Left lung (tissue), 1 donor: Measurements from ENCODE around the genes TBC1D3H, ACACA and SYNRG.

DNA sequence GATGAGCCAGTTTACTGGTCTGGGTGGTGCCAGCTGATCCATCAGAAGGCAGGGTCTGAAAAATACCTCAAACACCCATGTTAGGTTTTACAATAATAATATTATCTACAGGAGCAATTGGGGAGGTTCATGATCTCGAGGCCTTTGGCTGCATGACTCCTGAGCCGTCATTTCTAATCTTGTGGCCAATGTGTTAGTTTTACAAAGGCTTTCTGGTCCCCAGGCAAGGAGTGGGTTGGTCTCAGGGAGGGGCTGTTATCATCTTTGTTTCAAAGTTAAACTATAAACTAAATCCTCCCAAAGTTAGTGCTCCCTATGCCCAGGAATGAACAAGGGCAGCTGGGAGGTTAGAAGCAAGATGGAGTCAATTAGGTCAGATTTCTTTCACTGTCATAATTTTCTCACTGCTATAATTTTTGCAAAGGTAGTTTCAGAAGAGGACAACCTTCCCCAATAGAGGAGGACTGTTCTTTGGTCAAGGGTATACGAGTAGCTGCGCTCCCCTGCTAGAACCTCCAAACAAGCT, 9.1 kb upstream of the CCL5 start:
- PRO-cap, result no peak

GRCh38 chr17:35947095-35947610, 3.6 kb upstream of the LYZL6 start:
- PRO-cap, result no peak

GRCh38 chr17:36088684-36089122, 1.2 kb downstream of the CCL3 start:
- PRO-cap, result bidirectional peak, plus-strand start at chr17:36089011, minus-strand start at chr17:36088863

DNA sequence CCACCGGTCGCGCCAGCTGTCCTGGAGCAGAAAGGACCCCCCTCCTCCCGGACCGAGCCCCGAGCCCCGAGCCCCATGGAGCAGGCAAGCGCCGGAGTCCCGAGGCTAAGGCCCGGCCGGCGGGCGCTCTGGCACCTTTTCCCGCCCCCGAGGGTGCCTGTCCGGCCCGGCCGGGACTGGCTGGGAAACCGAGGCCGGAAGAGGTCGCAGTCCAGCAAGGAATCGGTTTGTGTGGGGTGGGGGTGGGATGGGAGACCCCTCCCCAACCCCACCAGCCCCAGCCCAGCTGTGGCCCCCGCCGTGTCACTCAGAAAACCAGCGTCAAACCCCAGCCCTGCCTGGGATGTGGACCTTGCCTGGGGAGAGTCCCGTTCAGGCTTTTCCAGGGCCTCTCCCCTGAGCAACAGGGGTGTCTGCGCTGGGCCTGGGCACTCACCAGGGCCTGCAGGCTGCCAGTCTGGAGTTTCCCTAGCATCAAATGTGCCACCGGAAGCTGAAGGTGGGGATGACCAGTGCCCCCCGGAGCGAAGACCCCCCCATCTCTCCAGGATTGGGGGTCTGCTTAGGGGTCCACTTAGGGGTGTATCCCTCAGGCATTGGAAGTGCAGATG, 7.1 kb upstream of the TBC1D3B start:
- PRO-cap, result no peak

DNA sequence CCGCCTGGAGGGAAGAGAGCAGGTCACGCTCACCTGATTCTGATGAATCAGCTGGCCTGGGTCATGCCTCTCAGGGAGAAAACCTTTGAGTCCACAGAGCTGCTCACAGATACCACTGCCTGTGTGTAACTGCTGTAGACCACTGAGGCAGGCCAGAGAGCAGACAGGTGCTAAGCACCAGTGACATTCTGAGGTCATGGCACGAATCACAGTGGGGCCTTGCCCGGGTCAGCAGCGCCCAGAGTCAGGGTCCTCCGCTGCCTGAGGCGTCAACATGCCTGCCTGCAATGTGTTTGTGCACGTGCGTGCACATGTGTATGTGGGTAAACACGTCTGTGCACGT, at the start of gene TBC1D3H:
TBC1D3H (minus strand) TSS at position 144 of the 343 bp plus-strand sequence.
- PRO-cap, result no peak

DNA sequence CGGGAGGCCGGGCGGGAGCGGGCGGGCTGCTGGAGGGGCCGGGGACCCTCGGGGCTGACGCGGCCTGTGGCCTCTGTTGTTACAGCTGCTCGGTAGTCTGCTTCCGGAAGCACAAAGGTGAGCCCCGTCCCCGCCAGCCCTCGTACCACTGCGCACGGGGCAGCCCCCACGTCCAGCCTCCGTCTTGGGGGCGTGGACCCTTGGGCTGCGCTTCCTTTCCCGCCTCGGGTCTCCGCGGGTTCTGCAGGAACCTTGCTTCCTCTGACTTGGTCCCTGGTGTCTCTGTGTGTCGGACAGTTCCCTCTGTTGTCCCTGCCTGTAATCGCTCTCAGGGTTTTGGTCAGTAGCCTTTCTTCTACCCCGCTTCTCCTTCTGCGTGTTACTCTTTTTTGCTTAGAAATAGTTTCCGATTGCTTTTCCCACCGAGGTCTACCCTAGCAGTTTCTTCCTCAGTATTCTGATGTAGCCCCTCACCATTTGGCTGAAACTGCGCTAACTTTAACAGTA, 422 bp downstream of the ZNHIT3 start:
- PRO-cap, result no peak

GRCh38 chr17:36533412-36534407, 958 bp downstream of the MYO19 start:
- PRO-cap, result bidirectional peak, plus-strand start at chr17:36534282, minus-strand start at chr17:36534219

- PRO-cap, result no peak
Measured at GRCh38 chr17:36579040-36579402, 12.7 kb upstream of the DHRS11 start.

DNA sequence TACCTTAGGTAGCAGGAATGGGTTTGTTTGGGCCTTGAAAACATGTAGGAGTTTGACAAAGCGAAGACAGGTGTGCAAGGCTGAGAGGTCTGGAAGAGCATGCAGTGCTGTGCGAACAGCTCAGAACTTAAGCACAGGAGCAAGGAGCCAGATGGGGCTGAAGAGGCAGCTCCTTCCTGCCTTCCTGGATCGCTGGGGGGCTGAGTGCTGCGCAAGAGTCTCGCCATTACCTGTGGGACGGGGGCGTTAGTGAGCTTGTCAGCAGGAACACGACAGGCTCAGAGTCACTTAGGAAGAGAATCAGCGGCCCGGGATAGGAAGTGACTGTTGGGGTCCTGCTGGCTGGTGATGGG, 471 bp upstream of the MRM1 start:
- PRO-cap, result no peak

GRCh38 chr17:36807990-36808930, 129.0 kb upstream of the LHX1 start:
- PRO-cap, result no peak

- PRO-cap, result no peak
Measured at GRCh38 chr17:36936561-36937021, 684 bp upstream of the LHX1 start.

- PRO-cap, result no peak
Measured at GRCh38 chr17:36950067-36950471, 1.3 kb downstream of the AATF start.

DNA sequence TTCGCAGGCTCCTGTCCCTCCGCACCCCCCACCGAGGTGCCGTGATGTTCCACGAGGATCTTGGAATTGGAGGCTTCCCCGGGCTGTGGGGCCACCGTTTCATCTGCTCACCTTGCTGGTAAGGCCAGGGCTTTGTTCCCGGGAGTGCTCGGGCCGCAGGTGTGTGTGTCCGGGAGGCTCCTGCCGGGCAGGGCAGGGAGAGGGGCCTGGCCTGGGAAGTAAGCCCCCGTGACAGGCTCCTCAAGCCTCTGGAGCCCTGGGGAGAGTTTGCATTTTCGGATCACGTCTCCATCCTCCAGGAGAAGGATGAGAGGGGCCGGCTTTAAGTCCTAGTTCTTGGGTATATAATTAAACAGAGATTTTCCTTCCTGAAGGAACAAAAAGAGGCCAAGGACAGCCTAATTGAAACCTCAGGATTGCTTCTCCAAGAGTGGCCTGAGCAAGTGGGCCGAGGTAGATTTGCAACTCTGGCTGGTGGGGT, 117.3 kb downstream of the AATF start:
- PRO-cap, result no peak

DNA sequence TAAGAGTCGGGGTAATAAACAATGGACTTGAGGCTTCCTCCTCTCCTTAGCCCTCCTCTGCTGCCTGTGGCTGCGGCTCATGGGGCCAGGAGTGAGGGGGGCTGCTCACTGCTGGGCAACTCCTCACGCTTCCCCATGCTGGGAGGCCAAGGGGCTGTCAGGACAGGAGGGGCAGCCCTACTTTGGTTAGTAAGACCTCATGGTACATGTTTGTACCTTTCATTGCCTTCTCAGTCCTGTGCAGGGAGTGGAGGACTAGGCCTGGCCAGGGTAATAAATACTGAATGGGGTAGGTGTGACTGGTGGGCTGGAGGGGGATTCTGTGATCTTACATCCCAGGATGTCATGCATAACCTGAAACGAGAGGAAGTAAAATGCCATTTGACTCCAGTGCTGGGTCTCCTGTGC, 138.1 kb downstream of the AATF start:
- PRO-cap, result no peak

DNA sequence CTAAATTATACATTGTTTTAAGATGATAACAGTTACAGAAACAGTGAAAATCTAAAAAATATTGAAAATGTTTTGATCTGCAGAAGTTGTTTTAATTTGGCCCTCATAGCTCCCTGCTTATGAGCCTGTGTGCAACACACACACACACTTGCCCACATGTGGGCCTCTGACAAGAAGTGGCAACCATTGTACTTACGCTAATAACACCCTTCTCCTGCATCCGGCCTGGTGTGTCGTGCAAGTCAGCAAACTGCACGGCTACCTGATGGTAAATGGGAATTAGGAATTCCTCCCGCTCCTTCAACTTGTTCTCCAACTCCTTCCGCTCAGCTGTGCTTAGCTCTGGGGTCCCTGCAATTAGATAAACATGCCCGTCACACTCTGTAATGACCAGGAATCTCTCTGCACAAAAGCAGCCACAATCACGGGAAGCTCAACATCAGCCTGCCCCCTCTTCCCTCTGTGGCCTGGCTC, 148.9 kb downstream of the AATF start:
- PRO-cap, result no peak

DNA sequence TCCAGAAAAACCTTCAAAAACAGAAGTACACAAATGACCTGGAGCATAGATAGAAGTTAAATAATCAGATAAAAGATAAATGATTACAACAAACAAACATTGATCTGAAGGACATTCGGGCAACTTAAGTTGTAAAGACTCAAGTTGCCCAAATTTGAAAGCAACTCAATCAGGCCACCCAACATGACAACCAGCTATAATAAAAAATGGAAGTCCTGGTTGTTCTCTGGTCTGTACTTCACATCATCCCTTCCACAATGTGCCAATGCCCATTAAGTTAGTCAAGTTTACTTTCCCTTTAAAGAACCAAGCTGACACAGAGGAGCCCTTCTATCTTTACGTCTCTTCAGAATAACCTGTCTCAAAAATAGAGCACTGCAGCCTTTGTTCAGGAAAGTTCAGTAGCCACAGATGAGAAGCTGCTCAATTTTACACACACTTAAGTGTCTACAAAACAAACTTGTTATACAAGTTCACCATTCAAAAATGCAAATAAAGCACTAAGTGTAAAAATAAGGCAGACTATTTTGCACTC, 75.1 kb upstream of the C17orf78 start:
- PRO-cap, result no peak

GRCh38 chr17:37406028-37407350, at the start of gene ACACA:
TSS of gene ACACA (minus strand) at chr17:37406836.
- PRO-cap, result bidirectional peak, plus-strand start at chr17:37406446, minus-strand start at chr17:37406422; bidirectional peak, plus-strand start at chr17:37406890, minus-strand start at chr17:37407140

DNA sequence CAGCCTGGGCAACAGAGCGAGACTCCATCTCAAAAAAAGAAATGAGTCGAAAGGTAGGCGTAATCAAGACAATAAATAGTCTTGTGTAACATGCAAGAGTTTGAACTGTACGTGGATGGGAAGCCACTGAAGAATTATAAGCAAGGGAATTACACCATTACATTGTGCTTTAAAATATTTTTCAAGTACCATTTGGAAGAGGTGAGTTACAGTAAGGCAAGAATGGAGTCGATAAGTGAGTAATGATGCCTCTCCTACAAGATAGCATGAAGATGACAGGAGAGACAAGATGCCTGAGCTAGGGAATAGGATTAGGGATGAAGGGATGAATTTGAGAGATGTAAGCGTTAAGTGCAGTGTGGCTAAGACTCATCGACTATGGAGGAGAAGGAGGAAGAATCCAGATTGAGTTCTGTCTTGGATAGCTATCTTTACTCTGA, 33.5 kb upstream of the DUSP14 start:
- PRO-cap, result unidirectional peak, plus-strand start at position 98 of the sequence

DNA sequence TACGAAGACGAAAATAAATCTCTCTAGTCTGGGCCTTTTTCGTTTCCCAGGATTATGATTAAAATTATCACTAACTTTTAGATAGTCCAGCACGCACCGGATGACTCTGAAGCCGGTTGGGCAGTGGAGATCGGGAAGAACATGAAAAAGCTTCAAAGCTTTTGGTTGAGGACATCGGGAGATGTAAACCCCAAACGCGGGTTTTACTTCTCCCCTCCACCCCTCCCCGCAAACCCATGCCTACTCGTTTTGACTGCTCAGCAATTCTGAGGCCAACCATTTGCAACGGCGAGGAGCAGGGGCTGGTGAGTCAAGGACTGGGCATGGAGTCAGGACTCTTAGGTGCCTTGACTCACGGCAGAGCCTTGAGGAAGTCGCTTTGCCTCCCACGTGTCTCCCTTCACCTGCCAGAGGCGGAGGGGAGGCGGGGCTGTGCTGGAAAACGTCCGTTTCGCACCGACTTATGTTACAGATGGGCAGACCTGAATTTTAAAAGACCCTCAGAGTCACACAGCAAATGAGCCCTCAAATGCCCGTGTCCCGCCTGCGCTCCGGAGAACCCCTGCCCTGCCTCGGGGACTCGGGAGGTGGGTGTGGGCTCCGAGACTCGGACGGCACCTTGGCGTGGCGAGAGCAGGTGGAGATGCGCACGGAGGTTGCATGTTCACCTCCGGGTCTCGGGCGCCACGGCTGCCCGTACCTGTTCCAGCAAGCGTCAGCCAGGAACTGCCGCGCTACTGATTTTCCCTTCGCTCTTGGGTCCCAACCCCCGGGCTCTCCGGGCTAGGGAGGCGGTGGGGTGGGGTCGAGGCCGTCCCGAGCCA, 828 bp upstream of the DUSP14 start:
- PRO-cap, result bidirectional peak, plus-strand start at position 410 of the sequence, minus-strand start at position 315 of the sequence

- PRO-cap, result unidirectional peak, plus-strand start at chr17:37608903; bidirectional peak, plus-strand start at chr17:37608939, minus-strand start at chr17:37608938; bidirectional peak, plus-strand start at chr17:37609567, minus-strand start at chr17:37609369
Measured at GRCh38 chr17:37608496-37609528, at the start of gene SYNRG. TSS of gene SYNRG (minus strand) at chr17:37609418.